GM23338 (cell line): ENCODE data around the gene TP63.

DNA sequence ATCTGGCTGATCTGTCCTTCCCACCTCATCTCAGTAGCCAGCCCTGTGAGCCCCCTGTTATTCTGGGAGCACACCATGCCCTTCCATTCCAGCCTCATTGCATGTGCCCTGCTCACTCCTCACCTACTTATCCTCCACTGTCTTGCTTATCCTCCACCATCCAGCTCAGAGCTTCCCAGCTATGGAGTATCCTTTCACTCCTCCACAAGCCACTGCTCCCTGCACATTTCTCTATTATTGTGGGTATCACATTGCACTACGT lies 4.4 kb downstream of the MASP1 start:
- PRO-cap: no peak
- RAMPAGE, long total RNA: no peak

DNA sequence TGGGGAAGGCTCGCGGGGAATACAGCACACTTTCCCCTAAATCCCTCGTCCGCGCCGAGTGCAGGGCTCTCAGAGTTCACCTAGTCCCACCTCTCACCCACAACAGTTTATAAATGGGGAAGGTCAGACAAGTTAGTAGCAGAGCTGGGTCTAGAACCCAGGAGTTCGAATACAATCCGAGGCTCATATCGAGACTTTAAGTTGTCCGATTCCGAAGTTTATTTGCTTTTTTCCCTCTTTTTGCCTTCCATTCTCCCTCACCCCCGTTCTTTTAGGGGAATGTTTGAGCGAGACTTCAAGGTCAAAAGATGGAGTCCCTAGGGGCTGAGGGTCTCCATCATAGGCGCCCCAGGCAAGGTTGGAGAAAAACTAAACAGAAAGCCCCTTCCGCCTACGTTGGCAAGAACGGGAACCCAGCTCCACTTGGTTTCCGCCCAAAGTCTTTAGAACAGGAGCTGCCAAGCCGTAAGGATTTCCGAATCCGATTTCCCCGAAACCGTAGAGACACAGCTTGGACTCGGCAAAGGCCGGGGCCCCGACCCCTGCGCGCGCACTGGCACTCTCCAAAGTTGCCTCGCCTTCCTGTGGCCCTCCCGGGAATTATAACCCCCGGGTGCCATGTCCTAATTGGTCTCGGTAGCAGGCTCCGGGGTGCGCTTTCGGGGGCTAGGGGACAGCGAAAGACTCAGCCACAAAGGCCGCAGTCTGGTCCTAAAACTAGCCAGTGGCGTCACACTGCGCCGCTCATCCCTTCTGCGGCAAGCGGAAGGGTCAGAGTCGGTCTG lies 7.1 kb downstream of the BCL6 start:
- PRO-cap: bidirectional peak, plus-strand start at position 39 of the sequence, minus-strand start outside the sequence; bidirectional peak, plus-strand start at position 501 of the sequence, minus-strand start at position 576 of the sequence; bidirectional peak, plus-strand start at position 733 of the sequence, minus-strand start at position 757 of the sequence
- RAMPAGE, long total RNA: no peak

- PRO-cap: no peak
- RAMPAGE, long total RNA: no peak
These were observed 81.3 kb upstream of the LPP start for GRCh38 chr3:188072532-188073186.

- PRO-cap: no peak
- RAMPAGE, long total RNA: no peak
These were observed 76.7 kb upstream of the LPP start for GRCh38 chr3:188077098-188077881.

DNA sequence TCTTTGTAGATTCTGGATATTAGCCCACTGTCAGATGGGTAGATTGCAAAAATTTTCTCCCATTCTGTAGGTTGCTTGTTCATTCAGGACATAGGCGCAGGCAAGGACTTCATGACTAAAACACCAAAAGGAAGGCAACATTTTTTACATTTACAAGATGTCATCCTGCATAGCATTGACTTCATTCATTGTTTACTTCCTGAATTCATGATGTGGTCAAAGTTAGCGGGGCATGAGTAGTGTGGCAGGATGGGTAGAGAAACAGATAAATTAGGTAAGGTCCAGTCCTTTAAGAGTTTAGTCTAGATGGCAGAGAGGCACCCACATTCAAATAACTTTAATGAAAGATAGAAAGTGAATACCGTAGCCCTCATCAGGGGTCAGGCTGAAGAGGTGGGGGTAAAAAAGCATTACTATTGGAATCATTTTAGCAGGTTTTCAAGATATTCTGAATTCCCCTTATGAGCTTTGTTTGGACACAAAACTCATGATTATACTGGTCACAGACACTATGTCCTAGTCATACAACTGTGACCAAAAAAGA lies 44.9 kb upstream of the LPP start:
- PRO-cap: no peak
- RAMPAGE, long total RNA: no peak

DNA sequence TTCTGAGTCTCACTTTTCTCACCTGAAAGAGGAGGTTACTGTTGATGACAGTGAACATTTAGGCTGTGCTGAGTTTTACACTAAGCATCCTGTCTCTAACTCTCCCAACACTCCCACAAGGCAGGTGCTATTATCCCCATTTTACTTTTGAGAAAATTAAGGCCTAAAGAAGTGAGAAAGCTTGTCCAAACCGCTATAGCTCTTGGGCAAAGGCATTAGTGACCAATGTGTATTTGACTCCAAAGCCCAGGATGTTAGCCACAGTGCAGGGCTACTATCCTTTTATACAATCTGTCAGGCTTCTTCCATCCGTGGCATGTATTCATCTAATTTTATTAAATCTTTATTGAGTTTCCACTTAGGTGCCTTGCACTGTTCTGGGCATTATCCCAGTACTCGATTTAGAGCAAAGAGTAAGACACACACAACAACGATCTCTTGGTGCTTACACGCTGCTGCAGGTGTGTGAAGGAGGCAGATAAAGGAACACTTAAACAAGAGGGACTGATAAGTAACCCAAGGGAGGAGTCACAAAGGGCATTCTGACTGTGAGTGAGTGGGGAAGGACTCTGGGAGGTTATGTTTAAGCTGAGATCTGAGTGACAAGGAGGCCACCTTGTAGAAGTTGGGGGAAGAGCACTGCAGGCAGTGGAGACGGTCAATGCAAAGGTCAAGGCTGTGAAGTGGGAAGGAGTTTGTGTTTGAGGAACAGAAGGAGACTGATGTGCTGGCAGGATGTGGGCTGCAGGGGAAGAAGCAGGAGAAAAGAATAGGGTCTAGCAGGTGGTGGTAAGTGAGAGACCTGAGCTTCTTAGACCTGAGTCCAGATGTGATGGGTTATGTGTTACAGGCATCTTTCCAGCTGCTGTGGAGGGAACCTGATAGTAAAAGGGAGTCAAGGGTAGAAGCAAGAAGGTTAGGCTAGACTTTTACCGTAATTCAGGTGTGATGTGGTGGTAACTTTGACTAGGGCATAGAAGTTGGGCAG lies 63.0 kb downstream of the LPP start:
- PRO-cap: no peak
- RAMPAGE, long total RNA: no peak

DNA sequence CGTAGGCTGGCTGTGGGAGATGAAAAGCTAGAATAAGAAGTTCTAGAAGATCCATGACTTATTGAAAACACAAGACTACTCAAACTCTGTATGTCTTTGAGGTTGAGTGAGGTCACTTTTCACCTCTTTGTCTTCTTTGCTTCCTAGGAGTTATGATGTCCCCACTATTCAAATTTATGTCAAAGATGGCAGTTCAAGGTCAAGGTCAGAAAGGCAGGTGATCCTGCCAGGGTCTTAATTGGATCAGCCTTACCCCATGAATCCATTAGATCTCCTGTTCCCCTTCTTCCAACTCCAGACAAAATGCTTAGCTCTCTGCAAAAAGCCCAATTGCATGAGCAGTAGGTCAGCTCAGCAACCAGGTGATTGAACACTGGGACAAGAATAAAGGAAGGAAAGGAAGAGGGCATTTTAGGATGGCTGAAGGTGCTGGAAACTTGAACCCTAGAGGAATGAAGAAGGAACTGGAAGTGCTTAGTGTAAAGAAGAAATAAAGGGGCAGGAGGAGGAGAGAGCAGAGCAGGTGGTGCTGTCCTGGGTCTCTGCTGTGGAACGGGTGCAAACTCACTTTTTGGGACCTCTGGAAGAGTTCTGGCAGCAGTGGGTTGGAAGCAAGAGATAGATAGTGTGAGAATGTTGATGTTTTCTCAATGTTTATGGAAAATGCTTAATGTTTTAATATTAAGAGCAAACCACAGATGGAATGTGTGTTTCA lies 80.9 kb downstream of the LPP start:
- PRO-cap: no peak
- RAMPAGE, long total RNA: no peak

DNA sequence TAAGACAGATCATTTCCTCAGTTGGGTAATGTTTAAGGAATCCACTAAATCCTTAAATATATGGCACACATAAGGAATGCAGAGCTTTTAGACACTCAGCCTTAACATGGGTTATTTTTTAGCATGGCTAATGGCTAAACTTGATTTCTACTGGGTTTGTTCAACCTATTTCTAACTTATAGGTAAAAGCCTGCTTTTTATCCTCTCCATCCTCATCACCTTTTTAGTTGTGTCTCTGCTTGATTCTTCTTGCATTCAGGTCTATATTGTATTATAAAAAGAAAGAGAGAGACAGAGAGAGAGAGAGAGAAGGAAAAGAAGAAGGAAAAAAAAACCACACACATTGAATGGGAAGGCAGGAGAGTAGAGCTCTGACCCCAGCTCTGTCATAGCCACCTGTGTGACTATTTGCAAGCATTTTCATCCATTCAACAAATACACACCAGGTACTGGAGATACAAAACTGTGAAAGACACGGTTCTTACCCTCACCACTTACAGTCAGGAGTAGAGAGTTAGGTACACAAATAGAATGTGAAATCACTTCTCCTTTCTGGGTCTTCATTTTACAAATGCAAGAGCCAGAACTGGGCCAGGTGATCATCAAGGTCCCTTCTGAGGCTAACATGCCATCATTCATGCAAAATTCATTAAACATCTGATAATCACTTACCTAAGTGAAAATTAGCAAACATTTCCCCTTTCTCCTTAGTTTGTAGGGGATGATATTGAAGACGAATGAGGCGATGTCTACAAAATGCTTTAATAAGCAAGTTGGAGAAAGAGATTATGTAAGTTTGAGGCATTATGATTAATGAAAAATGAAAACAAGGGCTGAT lies 88.4 kb downstream of the LPP start:
- PRO-cap: no peak
- RAMPAGE, long total RNA: no peak

DNA sequence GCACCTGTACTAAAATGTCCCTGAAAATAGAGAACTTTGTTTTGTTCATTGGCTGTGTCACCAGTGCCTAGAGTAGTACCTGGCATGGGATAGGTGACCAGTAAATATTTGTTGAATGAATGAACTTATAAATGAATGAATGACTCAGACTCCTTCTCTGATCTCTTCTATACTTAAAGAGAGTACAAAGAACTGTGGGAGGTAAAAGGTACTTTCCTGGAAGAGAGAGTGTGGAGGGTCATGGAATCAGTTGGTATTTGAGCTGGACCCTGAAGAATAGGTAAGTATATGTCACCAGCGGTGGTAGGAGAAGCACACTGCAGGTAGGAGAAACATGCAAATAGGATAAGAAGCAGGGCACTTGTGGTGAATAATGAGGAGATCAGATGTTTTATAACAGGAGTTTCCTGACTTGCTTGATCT lies 149.4 kb downstream of the LPP start:
- PRO-cap: no peak
- RAMPAGE, long total RNA: no peak

DNA sequence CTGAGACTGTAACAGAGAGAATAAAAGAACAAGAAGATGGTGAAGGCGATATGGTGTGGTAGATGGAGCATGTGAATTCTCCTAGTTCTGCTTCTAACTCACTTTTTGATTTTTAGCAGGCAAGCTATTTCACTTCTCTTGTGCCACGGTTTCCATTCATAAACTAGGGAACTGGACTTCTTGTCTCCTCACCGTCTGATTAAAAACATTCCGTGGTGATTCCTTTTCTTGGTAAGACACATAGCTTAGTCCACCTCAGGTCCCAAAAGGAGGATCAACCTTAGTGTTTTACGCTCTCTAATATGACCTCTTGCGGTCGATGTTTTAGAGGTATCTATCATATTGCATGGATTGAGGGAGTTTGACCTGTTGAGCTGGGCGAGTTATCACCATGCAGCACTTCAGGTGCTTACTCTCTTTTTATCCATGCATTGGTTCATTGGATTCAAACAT lies 394.2 kb downstream of the LPP start:
- PRO-cap: no peak
- RAMPAGE, long total RNA: no peak

GRCh38 chr3:188595531-188596364 lies 441.8 kb downstream of the LPP start:
- PRO-cap: no peak
- RAMPAGE, long total RNA: no peak

DNA sequence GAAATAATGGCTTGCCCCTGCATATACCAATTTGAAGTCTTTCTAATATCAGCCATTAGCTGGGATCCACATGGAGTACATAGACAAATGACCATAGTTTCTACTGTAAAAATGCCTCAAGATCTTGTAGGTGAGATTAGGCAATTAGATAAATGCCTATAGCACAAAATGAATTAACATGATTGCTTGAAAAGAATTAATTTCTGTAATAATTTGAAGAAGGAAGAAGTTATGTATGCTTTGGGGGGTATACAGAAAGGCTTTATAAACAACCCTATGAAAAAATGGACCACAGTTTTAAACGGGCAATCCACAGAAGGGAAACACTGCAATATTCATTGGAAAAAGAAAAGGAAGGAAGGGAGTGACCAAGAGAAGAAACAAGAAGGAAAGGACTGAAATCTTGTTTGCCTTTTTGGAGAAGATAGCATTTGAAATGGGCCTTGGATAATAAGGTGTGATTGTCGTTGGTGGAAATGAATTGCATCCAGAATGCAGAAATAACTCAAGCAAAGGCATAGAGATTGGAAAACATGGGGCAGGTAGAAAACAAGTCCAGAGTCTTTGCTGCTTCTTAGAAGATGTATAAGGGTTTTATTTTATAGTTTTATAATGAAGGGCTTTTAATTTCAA lies 432.7 kb upstream of the TPRG1 start:
- PRO-cap: no peak
- RAMPAGE, long total RNA: no peak

- PRO-cap: no peak
- RAMPAGE, long total RNA: no peak
These were observed 391.3 kb upstream of the TPRG1 start for GRCh38 chr3:188780146-188781252.

GRCh38 chr3:188946196-188946803 lies 225.5 kb upstream of the TPRG1 start:
- PRO-cap: no peak
- RAMPAGE, long total RNA: no peak

GRCh38 chr3:188975663-188975914 lies 196.2 kb upstream of the TPRG1 start:
- PRO-cap: no peak
- RAMPAGE, long total RNA: no peak

GRCh38 chr3:188975915-188976401 lies 195.8 kb upstream of the TPRG1 start:
- PRO-cap: no peak
- RAMPAGE, long total RNA: no peak

GRCh38 chr3:189630606-189631905 lies at the start of gene TP63:
Gene TP63 (plus strand): TSS chr3:189631389.
- PRO-cap: no peak
- RAMPAGE, long total RNA: no peak

GRCh38 chr3:189982217-189982966 lies 138.3 kb downstream of the P3H2 start:
- PRO-cap: no peak
- RAMPAGE, long total RNA: no peak

GRCh38 chr3:190108760-190109088 lies 12.0 kb downstream of the P3H2 start:
- PRO-cap: no peak
- RAMPAGE, long total RNA: no peak

DNA sequence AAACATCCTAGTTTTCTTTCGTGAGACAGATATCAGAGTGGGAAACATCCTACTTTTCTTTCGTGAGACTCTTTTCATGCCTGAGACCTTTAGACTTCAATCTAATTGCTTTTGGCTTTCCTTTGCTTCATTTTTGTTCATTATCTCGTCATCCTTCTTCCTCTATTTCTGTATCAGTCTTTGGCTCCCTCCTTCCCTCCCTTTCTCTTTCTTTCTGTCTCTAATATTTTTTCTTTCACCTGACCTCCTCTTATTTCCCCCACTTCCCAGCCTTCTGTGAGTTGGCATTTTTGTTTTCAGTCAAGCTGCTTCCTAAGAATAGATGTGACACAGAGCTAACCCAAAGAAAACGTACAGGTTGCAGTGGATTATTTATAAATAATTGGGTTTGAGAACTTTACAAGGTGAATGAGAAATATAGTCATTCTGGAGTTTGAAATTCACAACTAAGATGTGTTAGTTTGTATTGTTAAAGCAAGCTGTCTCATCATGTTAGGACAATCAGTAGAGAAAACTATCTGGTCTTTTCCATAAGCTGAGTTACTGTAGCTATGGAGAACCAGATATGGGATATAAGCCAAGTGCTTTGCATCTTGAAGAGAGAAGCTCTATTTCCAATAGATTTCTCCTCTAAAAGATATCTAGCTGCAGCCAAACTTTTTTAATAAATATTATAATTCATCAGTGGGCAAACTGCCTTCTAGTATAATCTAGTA lies 11.4 kb downstream of the P3H2 start:
- PRO-cap: no peak
- RAMPAGE, long total RNA: no peak